ENCODE measurements around the genes CAPG, MAT2A and VAMP8.

- PRO-cap, 2 experiments = no peak in any of the 2 experiments
These were observed 20.3 kb downstream of the TMSB10 start for GRCh38 chr2:84925541-84926409.

DNA sequence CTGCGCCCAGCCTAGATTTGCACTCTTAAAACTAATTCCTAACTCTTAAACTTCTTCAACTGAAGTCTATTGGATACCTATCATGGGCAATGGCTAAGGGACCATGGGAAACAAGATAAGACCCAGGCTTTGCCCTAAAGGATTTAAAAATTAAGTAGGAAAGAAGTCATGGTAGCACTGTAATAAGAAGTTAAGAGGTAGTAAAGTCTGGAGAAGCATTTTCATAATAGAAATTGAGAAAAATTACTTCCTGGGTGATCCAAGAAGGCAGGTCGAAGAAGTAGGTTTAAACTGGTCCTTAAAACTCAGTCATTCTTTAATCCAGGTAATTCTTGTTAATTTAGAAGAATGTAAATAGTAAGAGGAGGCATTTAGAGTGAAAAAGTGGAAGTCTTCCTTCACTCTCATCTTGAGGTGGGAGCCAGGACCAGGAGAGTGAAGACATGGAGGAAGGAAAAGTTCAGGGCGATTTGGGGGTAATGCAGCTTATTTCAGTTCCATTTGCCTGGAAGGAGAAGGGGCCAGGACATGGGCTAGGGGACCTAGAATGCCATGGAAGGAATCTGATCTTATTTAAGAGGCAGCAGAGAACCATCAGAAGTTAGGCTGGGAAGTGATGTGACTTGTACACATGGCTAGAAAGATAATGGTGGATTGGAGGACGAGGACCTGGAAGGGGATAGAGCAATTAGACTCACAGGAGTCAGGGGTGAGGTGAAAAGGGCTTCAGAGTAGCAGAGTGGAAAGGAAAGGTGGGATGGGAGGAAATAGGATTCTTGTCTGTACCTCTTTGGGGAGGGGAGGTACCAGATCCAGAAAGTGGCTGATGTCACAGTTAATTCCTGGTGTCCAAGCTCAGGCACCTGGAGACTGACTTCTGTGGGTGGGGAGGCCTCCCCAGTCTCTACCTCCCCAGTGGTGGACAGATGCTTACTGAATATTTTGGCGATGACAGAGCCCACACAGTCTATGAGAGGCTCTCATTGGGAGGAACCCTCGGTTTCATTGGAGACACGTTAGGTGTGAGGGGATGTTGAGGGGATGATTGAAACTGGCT is 6.4 kb downstream of the TCF7L1 start:
- PRO-cap, 2 experiments = no peak in any of the 2 experiments

DNA sequence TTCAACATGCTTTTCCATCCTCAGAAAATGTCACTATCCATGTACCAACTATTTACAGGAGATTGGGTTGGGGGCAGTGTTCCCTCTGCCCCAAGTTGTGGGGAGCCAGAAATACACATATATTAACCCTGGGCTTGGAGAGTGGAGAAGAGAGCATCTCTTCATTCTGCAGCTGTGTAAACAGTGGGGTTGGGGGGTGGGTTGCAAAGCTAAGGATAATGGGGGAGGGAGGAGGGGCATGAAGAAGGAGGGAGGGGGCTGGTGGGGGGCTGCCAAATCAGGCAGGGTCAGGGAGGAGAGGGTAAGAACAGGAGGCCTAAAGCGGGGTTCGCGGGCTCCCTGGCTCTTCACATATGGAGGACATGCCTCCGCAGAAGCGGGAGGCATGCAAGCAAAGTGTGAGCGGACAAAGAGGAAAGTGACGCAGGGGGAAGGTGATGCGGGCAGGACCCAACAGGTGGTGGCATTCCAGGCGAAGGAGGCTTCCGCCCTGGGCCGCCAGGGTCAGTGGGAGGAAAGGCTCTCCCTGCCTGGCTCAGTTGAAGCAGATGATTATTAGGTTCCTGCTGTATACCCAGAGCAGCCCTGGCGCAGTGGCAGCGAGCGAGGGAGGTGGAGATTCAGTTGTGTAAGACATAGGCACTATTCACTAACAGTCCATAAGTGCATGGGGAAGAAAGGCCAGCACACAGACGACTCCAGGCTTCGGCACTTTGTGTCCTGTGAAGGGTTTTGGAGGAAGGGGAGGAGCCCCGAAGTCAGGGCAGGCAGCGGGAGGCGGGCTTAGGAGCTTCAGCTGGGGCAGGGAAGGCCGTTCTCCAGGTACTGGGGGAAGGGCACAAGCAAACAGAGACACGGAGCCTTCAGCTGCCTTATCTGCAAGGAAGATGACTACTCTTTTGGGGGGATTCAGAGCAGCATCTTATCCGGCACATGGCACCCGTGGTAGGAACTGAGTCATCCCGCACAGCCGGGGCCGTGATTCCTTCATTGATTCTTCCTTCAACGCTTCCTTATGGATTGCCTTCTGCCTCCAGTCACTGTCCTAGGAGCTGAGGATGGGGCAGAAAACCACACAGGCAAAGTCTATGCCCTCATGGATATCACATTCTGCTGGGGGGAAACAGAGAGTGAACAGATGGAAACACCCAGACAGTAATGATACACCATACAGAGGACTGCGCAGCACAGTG is 89.9 kb downstream of the TGOLN2 start:
- PRO-cap, 2 experiments = no peak in any of the 2 experiments

GRCh38 chr2:85258860-85260261 is 68.4 kb downstream of the TGOLN2 start:
- PRO-cap, 2 experiments = no peak in any of the 2 experiments

GRCh38 chr2:85274216-85274591 is 53.6 kb downstream of the TGOLN2 start:
- PRO-cap, 2 experiments = no peak in any of the 2 experiments

DNA sequence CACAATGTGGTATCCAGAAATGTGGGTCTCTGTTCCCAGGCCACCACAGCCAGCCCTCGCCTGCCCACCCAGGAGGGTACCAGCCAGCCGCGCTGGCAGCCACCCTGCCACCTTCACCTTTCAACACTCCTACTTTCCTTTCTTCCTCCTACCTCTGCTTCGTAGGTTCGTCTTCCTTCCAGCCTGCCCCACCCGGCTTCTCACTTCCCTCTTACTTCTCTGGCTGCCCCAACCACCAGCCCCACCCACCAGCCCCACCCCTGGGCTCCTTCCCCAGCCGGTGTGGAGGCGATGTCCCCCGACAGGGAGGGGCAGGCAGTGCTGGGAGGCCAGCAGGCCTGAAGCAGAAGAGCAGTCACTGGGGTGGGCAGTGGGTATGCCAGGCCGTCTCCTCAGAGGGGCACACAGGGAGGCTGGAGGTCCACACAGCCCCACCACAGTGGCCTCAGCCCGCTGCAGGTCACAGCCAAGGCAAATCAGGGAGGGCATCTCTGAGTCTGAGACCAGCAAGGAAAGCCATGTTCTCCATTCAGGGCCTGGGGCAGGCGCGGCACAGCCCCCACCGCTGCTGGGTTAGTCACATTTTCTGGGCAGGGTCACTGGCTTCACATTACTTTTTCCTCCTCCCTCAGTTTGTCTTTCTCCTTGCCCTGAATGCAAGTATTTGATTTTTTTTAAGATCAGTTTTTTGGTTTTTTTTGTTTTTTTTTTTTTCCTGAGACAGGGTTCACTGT is at the start of gene CAPG:
TSS of gene CAPG (minus strand) at position 202 of the 734 bp plus-strand sequence.
- PRO-cap, 2 experiments = peak in 2 of 2 experiments; most common plus-strand start position 304 of the sequence (in 2); most common minus-strand start position 200 of the sequence (in 2)

GRCh38 chr2:85538134-85538234 is 984 bp upstream of the MAT2A start:
- PRO-cap, 2 experiments = no peak in any of the 2 experiments

DNA sequence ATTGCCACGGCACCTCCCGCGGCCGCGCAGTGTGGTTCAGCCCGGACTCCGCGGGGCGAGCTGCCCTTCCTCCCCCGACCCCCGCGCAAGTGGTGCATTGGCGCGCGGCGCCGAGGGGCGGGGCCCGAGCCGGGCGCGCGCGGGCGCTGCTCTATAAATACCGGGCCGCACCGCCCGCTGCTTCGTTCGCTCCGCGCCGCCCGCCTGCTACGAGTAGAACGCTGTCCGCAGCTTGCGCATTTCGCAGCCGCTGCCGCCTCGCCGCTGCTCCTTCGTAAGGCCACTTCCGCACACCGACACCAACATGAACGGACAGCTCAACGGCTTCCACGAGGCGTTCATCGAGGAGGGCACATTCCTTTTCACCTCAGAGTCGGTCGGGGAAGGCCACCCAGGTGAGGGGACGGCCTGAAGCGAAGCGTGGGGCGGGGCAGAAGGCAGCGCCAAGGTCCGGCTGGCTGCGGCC is at the start of gene MAT2A:
TSS of gene MAT2A (plus strand) at position 185 of the 466 bp plus-strand sequence.
- PRO-cap, 2 experiments = peak in 2 of 2 experiments; most common plus-strand start position 185 of the sequence (in 2); most common minus-strand start position 87 of the sequence (in 1)

GRCh38 chr2:85542547-85543084 is 3.6 kb downstream of the MAT2A start:
- PRO-cap, 2 experiments = peak in 1 of 2 experiments; most common plus-strand start chr2:85542721 (in 1)

GRCh38 chr2:85543977-85544235 is 4.9 kb downstream of the MAT2A start:
- PRO-cap, 2 experiments = no peak in any of the 2 experiments

GRCh38 chr2:85577124-85577719 is at the start of gene VAMP8:
VAMP8 (plus strand) TSS chr2:85577586.
- PRO-cap, 2 experiments = peak in 2 of 2 experiments; most common plus-strand start chr2:85577620 (in 2); most common minus-strand start chr2:85577523 (in 1)

DNA sequence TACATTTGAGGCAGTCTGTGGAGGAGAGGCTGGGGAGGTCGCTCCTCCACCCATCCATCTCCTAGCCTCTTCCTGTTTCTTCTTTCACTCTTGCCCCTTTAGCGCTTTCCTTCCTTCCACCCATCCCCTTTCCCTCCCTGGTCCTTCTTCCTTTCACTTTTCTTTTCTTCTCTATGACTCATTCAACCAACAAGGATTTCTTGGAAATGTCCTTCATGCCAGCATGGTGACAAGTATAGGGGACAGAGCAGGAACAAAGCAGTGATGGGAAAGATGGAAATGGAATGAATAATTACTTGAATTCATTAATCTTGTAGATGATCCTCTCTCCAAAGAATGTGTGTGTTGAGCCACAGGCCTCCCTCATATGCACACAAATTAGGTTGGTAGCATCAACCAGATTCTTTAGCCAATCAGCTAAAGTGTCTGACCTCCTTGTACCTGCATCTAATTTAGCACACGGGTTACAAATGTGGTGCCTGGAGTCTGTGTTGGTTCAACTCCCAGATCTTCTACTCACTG is 1.5 kb downstream of the VAMP5 start:
- PRO-cap, 2 experiments = no peak in any of the 2 experiments

- PRO-cap, 2 experiments = no peak in any of the 2 experiments
These were observed 4.6 kb upstream of the RNF181 start for GRCh38 chr2:85590979-85591363.

DNA sequence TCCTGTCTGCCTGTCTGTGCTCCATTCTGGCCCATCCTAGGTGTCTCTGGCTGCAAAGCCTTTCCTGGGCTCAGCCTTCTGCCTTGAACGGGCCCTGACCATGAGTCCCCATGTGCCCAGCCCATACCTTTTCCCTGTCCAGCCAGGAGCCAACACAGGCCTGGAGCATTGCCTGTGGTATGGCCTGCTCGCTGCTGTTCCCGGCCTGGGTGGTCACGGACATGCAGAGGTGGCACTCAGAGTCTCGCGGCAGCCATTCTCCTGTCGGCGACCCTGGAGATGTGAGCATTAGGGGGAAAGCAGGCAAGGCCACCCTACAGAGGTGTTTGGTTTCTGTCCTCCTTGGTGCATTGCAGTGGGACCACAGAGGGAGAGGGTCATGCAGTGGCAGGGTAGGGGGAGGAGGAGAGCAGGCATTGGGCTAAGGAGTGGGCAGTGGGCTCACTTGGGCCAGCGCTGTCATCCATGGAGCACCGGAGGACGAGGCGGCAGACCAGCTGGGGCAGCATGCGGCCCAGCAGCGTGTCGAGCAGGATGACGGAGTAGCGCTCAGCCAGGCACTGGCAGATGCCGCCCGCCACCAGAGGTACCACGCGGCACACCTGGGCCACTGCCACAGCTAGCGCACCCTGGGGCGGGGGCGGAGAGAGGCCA is 4.7 kb downstream of the SFTPB start:
- PRO-cap, 2 experiments = no peak in any of the 2 experiments

DNA sequence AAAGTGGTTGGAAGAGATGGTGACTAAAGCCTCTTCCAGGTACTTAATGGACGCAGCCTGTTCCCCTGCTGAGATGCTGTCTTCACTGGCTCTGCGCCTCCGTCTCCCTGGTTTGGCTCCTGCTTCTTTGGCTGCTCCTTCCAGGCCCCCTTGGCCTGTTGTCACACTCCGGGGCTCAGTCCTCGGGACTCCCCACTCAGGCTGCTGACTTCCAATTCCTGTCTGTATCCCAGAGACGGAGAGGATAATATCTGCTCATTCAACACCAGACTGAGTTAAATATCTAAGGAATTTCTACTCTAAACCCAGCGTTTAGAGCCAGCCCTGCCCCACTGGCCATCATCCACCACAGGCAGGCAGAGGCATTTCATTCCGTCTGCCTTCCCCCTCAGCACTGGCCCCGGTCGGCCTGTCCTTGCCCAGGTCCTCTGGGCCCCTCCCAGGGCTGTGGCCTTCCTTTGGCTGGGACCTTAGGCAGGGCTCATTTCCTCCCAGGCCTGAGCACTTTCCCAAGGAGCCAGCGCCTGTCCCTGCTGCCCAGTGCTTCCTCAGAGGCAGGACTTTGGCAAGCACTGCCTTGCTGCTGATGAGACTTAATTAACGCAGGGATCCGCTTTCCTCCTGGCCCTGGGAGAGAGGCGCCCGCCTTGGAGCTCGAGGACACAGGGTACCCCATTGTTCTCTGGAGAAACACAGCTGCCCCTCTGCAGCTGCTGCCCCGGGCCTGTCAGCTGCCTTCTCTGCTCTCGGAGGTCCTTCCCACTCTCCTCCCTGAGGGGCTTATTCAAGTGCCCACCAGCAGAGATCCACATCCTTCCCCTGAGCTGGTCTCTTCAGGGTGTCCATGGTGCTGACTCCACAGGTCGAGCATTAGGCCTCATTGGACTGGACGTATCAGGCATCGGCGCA is 42.7 kb downstream of the ATOH8 start:
- PRO-cap, 2 experiments = no peak in any of the 2 experiments

- PRO-cap, 2 experiments = no peak in any of the 2 experiments
These were observed 5.7 kb upstream of the ST3GAL5 start for GRCh38 chr2:85894301-85895044.

- PRO-cap, 2 experiments = no peak in any of the 2 experiments
These were observed 35.7 kb upstream of the ST3GAL5 start for GRCh38 chr2:85924334-85925033.

DNA sequence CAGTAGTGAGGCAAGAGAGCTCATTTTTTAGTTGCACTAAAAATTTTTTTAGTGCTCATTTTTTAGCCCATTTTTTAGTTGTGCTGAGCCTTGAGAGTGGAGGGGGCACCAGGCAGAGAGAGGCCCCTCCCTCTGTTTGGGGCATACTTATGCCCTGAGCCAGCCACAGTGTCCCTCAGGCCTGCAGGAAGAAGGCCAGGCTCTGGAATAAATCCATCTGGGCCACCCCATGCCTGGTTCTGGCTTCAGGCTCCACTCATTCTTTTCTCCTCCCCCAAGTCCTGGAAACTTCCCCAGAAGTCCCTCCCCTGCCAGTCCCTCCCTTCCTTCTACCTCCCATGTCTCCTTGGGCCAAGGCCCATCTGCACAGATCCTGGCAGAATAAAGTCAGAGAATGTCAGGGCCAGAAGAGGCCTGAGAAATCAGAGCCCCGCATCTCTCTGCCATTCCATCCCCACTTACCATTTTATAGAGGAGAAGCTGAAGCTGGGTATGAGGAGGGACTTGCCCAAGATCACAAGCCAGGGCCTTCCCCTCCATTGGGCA is 108.3 kb upstream of the ST3GAL5 start:
- PRO-cap, 2 experiments = no peak in any of the 2 experiments

DNA sequence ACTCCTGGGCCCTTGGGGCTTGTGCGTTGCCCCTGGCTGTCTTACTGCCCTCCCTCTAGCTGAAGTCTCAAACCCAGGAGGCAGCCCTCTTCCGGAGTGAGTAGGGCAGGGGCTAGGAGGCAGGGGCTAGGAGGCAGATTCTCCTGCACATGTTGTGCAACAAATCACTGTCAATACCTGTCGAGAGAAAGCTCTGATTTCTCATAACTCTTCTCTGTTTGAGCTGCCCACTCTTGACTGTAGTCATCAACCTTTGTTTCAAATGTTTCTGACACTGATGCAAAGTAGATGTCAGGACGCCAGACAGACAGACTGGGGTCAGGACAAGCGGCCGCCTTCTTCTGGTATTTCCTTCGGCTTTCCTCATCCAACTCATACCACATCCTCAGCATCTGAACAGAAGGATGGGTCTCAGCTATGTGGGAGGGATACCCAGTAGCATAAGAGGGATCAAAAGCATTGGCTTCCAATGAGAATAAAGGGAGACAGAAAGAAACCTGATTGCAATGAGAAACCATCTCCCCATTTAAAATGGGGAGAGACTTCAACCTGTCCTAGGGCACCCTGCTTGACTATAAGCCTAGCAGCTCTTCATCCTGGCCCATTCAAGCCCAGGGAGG is 63.9 kb downstream of the POLR1A start:
- PRO-cap, 2 experiments = no peak in any of the 2 experiments

- PRO-cap, 2 experiments = no peak in any of the 2 experiments
These were observed 37.6 kb downstream of the POLR1A start for GRCh38 chr2:86068001-86068605.